Bile duct (tissue), 1 donor: ENCODE measurements around a stretch of chr1.

- PRO-cap = no peak
Measured at GRCh38 chr1:38991415-38992033, 448 bp downstream of the AKIRIN1 start.

DNA sequence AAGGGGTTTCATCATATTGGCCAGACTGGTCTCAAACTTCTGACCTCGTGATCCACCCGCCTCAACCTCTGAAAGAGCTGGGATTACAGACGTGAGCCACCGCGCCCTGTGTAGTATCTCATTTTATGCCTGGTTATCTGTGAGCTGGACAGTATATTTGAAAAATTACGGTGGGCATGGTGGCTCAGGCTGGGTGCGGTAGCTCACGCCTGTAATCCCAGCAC lies 16.8 kb upstream of the NDUFS5 start:
- PRO-cap = no peak

GRCh38 chr1:39081882-39082075 lies 55.6 kb downstream of the NDUFS5 start:
- PRO-cap = no peak

GRCh38 chr1:39132842-39133603 lies 71.5 kb upstream of the MACF1 start:
- PRO-cap = bidirectional peak, plus-strand start at chr1:39133346, minus-strand start at chr1:39133028

DNA sequence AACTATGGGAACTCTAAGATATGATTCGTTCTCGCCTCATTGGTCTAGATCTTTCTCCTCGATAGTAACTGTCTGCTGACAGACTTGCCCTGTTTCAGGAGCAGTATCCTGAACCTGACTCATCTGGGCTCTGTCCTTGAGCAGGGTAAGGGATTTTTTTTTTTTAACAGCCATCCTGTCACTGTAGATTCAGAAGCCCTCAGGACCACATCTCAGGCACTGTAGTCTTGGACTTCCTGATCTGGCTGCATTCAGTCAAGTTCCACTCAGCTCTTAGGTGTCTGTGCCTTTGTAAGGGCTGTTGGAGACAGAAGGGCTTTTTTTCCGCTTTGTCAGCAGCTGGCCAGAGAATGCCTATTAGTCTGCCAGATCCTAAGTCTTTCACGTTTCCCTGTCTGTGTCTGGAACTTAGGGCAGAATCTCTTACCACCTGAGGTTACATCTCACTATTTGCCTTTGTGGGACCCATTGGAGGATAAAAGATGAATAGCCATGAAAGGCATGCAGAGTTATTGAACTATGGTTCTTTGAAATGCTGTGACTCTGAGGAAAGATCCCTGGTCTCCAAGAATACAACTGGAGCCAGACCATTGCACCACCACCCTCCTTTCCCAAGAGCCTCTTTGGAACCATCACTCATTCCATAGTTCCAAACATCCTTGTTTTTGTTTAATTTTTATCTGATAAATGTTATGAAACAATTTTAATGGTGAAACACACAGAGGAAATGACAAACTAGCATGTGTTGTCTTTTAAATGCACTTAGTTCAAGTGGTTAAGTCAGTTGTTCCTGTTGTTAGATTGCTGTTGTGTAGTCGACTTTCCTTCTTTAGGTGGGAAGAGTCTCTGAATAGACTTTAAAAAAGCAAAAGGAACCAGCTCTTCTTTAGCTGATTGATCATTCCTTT lies 49.7 kb upstream of the MACF1 start:
- PRO-cap = no peak

DNA sequence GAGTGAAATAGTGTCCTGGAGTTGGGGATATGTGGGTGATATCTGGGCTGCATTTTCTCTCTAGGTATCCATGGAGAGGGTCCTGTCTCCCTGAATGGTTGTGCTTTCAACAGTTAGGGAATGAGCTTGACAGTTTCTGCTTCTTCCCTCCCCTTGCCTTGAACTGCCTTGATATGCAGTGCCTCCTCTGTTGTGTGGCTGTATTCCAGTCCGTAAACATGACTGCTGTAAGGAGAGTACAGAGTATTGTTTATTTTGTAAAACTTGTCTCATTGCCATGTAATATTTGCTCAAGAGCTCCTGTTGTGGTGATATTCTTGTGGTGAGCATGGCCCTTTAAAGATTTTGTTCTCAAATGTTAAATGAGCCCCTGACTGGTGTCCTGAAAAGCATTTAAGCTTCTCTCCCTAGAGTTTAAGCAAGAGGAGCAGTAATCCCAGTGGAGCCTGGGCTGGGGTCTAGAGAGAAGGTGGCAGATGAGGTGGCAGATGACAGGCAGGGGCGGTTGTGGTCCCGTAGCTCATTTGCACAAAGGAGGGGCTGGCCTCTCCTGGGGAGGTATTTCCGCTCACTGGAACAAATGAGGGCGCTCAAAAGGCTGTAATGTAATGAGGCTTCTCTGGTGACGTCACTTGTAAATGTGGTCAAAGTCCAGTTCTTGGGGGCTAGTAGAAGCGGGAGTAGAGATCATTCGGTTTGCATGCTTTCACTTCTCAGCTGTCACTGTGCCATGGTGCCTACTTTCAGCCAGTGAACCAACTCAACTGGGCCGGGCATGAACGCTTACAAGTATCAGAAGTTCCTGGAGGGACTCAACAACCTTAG lies 46.1 kb upstream of the MACF1 start:
- PRO-cap = bidirectional peak, plus-strand start at position 671 of the sequence, minus-strand start at position 573 of the sequence

GRCh38 chr1:39183621-39184415 lies 20.7 kb upstream of the MACF1 start:
- PRO-cap = no peak

DNA sequence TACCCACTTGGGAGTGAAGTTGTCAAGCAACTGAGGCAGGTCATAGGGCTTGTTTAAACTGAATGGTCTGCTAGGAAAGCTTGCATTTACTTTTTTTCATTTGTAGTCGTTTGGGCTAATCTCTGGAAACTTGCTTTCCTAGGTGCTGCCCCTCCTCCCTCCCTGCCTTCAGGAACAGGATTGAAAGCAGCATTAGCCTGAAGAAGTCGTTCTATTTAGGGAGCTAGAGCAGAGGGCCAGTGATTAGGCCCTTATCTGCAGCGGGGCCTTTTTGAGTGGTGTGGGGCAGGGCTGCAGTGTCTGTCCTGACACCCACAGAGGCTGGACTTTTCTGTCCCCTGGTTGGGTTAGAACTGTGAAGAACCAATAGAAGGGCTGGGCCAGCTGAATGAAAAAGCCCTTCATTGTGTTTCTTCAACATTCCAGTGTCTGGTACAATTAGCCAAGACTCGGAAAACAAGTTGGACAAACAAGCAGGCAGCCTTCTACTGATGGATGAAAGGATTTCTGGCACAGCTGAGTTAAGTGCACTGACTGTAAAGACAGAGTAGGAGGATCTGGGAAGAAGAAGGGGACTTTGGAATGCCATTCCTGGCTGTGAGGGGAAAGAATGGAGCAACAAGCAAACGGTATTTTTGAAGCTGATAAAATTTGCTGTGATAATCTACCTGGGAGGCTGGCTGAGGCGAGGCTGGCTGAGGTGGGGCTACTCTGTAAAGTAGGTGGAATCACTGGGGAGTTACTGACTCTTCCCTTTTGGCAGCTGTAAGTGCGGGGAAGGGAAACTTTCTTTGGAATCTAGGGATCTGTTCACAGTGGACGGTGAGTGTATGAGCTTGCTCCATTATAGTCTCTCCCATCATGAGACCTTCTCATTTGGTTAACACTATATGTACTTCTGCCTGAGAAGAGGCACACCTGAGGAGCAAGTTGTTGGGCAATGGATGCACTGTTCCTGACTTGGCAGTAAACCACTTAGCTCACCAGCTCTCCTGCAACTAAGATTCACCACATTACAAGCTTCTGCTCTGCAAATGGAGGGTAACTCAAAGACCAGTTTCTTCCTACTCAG lies 9.8 kb downstream of the MACF1 start:
- PRO-cap = no peak

DNA sequence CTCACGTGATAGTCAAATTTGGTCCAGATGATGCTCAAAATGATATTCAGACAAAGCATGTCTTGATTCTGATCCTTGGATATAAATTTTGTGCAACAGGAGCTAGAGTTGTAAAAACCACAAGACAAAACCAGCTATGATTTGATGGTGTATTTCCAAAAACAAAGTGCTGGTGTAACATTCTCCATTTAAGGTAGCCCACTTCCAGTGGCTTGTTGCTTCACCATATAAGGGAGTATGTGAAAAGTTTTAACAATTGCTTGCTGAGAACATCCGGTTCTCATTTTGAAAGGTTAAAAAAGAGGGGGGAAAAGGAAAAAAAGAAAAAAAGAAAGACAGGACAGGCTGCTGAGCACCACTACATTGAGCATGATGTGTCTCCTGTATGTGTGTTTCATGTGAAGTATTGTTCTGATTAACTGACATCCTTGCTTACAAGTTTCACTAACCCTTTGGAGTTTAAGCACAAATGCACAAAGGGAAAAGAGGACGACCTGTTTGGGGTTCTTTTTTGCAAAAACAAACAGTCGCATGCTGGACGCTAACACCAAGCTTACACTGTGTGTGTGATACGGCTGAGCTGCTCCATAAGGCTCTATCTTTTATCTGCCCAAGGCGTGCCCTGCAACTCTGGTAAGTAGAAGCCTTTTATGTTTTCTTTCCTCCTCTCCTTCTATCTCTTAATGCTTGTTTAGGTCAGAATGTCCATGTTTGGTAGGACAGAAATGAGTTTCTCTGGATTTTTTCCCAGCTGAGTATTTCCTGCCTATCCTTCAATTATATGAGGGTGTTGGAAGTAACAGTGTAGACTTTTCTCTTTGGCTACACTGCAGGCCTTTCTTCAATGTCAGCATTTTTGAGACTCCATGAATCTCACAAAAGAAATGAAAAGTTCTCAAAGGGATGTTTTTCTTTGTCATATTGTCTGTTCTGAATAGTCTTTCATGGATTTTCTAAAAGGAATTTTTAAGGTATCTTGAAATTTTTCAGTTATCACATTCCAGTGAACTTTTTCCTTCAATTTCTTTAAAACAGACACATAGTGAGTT lies 123.9 kb downstream of the MACF1 start:
- PRO-cap = no peak

DNA sequence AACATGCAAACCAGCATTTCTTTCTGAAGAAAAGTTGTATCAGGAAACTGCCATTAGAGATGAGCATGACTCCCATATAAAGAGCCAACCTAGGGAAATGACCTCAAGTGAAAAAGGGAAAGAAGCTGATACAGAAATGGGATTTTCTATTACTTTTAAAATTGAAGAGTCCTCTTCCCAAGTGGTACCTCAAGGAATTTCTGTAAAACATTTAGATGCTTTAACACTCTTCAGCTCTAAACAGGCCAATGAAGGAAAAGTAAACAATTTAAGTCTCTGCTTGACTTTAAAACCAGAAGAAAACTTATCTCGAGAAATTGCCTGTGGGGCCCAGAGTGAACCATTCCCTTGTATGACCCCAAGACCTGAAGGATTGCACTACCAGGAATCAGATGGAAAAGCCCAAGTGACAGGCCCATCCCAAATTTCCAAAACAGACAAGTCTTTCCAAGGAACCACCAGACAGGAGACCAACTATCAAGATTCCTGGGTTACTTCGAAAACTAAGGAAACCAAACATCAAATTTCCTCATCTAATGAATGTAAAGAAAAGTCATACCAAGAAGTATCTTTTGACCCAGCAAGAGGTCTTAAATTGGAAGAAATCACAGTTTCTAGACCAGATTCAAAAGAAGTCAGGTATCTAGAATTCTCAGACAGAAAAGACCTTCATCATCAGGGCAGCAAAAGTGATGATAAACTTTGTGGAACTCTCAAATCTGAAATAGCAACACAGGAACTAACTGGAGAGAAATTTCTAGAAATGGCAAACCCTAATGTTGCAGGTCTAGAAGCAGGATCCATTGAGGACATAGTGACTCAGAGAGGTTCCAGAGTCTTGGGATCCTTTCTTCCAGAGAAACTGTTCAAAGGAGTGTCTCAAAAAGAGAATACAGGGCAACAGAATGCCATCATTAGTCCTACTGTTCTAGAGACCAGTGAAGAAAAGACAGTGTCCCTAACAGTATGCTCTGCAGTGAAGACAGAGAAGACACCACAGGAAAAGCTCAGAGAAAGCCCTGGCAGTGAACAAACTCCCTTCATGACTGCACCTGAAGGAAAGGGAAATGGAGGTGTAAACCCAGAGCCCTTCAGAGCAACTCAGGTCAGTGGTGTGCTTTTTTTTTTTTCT lies 131.4 kb downstream of the MACF1 start:
- PRO-cap = no peak

DNA sequence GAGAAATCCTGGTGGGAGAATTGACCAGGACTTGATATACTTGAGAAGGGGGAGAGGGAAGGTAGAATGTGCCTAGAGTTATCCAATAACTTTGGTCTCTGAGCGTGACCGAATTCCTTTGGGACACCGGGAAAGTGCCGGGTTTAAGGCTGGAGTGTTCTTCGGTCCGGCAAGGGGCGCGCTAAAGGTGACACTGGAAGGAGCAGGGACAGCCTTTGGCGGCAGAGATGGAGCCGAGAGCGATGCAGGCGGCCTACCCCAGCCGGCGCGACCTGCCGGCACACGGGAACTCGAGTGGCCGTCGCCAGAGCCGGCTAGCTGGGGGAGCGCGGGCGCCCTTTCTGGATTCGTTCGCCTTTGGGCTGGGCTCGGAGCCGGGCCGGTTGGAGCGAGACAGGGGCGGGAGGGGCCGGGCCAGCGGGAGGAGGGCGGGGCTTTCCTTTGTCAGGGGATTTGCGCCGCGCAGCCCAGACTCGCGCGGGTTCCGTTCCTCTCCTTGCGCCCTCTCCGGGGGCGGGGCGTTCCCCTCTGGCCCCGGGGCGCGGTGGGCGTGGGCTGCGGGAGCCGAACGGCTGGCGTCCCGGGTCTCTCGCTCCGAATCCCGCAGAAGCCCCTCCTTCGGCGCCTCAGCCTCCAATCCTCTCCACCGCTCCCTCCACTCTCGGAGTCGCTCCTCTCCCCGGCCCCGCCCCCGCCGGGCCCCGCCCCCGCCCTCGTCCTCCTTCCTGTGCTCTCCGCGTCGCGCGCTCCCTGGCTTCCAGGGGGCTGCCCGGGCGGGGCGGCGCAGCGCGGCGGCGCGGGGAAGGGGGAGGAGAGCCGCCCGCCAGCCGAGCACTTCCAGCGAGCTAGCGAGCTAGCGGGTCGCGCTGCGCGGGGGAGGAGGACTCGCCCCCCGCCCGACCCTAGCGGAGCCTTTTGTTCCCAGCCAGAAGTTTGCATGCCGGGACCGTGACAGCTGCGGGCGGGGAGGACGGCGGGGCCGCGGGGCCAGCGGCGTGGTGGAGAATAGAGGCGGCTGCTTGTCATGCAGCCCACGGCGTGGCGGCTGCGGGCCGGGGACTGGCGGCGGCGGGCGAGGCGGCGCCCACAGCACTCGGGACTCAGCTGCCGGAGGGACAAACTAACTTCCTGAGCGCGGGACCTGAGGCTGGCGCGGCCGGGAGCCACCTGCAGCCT lies 82.8 kb upstream of the BMP8A start:
- PRO-cap = bidirectional peak, plus-strand start at position 784 of the sequence, minus-strand start at position 359 of the sequence

GRCh38 chr1:39409420-39410557 lies 81.6 kb upstream of the BMP8A start:
- PRO-cap = unidirectional peak, minus-strand start at chr1:39409549; unidirectional peak, minus-strand start at chr1:39409576

- PRO-cap = no peak
Measured at GRCh38 chr1:39411691-39412776, 79.4 kb upstream of the BMP8A start.

DNA sequence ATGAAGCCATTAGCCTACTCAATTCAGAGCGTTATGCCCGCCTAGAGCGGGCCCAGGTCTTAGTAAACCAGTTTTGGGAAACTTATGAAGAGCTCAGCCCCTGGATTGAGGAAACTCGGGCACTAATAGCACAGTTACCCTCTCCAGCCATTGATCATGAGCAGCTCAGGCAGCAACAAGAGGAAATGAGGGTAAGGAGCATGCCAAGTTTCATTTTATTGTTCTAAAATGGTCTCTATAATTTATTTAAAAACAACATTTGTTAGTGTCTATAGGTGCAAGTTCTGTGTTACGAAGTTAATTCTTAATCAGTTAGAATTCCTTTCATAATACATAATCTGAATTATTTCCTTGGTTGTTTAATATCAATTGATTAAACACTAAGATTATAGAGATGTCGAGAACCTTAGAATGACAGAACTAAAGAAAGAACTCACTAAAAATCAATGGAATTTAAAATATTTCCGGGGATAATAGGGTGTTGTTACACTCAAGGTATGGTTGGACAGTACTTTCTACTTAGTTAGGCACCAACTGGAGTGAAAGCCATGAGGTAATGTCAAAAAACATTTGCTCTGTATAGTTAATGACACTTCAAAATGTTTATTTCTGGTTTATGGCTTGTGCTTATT lies 56.9 kb upstream of the BMP8A start:
- PRO-cap = no peak

- PRO-cap = no peak
Measured at GRCh38 chr1:39490724-39491231, 658 bp upstream of the BMP8A start.

- PRO-cap = no peak
Measured at GRCh38 chr1:39571021-39571503, 5.5 kb downstream of the PABPC4 start.

DNA sequence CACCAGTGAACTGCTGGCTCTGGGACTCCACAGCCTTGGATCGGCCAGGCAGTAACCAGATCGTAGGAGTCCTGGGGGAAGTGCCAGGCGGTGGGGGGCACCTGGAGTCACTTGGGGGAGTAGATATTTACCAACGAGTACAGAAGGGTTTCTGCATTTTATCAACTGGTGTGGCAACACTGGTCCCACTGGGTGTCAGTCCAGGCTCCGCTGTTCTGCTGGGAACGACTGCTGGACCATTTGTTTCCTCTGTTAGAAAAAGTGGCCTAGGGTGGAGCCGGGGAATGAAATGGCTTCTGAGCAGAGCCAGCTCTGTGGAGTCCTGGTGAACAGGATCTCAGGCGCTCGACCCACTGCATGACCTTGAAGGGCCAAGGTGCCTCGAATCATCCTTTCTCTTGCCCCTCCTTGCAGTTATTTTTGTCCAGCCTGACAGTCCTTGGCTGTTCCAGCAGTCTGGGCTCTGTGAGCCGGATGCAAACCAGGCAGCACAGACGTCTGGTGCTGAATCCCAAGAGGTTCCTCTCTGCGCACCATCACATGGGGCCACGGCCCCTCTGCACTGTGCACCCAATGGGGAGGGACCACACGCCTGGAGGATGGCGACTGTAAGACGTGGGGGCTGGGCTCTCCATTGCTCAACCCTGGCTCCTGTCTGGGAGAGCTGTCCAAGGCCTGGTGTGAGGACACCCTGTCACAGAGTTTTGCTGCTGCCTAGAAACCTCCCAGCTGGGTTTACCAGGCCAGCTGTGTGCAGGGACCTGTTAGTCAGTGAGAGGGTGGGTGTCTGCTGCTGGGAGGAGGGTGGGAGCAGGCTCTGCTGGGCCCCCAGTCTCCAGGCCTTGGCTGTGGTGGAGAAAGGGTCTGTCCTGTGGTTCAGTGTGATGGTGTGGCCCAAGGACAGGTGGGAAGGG lies 14.1 kb downstream of the HEYL start:
- PRO-cap = bidirectional peak, plus-strand start at position 764 of the sequence, minus-strand start at position 459 of the sequence

- PRO-cap = no peak
Measured at GRCh38 chr1:39625977-39626416, 13.4 kb downstream of the HEYL start.

GRCh38 chr1:39757392-39758157 lies 13.6 kb downstream of the OXCT2 start:
- PRO-cap = no peak

DNA sequence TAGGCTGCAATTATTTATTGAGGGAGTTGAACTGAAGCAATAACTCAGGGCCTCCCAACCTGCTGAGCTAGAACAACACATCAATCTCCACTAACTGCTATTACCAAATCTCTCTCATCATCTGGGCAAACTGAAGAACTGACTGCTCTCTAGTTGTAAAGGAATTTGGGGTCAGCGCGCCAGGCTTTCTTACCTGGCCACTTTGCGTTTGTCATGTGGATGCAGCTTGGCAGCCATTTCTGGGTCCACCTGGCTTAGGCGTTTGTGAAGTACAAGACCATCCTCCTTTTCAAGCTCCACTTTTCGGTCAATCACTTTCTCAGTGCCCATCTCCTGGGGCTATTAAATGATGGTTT lies 30.8 kb downstream of the TRIT1 start:
- PRO-cap = no peak